Subcutaneous preadipocyte (primary cell): ENCODE results near the gene SLC35B3.

DNA sequence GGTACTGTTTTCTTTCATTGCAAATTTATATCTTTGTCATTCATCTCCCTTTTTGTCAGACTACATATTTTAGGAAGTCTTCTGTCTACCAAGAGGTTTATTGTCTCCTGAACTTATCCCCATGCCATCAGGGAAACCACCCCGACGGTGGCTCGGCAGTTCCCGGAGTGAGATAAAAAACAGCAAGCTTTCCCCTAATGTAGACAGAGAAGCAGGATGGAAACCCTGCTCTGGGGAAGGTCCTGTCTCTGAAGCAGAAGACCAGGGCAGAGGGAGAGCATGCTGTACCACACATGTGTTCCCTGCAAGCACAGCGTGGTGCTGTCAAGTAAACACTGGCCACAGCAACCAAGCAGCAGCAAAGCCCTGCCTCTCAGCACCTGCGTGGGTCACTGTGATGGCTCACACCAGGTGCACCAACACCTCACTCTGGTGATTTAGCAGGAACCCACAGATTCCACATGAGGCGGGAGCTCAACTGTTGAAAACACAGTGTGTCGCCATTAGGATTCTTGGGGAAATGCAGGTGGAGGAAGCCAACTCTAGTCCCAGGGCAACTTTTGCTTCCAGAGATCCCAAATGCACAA, 65.1 kb upstream of the TXNDC5 start:
- CAGE, long polyA plus RNA = no peak

DNA sequence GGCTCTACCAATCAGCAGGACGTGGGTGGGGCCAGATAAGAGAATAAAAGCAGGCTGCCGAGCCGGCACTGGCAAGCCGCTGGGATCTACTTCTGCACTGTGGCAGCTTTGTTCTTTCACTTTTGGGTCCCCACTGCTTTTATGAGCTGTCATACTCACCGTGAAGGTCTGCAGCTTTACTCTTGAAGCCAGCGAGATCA, 62.7 kb upstream of the EEF1E1 start:
- CAGE, long polyA plus RNA = no peak

DNA sequence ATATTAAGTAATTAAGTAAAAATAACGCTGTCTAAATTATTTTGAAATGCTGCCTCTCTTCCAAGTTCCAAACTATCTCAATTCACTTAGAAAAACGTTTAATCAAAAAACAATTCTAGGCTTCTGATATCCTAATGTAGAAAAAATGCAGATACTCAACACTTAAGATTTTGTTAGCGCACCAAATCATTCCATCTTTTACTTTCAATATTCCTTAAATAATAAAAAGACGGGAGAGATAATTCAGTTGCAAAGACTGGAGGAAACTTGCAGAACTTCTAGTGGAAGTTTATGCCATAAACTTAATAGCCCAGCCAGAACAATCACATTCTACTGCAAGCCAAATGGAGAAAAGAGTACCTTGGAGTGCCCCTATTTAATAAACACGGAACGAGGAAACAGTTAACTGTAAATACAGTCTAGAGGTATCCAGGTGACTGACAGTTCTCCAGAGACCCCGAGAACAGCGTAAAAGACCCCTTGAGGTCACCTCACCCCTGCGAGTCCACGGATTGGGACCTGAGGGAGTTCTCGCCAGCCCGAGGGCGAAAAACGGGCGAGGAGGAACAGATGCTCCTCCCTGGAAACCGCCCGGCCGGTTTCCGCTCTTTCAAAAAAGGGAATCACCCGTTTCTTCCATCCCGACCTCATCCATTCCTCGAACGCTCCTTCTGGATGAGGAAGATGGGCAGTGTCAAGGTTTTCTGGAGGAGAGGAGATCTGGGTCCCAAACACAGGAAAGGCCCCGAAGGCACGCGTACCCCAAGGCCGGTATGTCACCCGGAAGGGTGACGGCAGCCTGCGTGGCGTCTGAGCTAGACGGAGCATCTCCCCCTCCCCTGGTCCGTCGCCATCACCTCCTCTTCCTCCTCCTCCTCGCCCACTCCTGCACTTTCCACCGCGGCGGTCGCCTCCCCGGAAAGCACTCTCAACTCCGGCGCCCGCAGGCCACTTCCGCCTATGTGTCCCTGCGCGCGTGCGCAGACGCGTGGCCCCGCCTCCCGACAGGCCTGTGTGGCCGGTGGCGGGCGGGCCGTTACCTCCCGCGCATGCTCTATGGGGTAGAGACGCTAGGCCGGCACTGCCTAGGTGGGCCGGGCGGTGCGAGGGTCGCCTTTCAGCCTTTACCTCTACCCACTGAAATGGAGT, at the start of gene SLC35B3:
TSS of gene SLC35B3 (minus strand) at position 964 of the 1,149 bp plus-strand sequence.
- CAGE, long polyA plus RNA = no peak

GRCh38 chr6:8906681-8907264, 471.4 kb upstream of the SLC35B3 start:
- CAGE, long polyA plus RNA = no peak

- CAGE, long polyA plus RNA = no peak
Measured at GRCh38 chr6:9140158-9140548, 704.8 kb upstream of the SLC35B3 start.

GRCh38 chr6:9467688-9468002, 947.2 kb downstream of the TFAP2A start:
- CAGE, long polyA plus RNA = no peak

DNA sequence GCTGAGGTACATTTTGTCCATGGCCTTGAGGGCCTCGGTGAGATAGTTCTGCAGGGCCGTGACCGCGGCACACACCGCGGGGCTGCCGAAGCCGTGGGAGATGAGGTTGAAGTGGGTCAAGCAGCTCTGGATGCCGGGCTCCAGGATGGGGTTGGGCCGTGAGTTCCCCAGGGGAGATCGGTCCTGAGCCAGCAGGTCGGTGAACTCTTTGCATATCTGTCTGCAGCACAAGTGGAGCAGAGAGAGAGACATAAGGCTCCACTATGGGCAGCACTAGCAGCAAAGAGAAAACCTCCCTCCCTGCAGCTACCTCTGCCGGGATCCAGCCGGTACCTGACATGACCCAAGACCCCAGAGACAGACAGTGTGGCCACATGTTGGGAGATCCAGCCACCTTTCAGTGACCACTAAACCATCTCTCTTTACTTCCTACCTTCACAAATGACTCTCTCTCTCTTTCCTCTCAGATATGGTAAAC, 16.3 kb downstream of the TFAP2A start:
- CAGE, long polyA plus RNA = no peak

- CAGE, long polyA plus RNA = no peak
Measured at GRCh38 chr6:10409016-10410044, 5.5 kb downstream of the TFAP2A start.

DNA sequence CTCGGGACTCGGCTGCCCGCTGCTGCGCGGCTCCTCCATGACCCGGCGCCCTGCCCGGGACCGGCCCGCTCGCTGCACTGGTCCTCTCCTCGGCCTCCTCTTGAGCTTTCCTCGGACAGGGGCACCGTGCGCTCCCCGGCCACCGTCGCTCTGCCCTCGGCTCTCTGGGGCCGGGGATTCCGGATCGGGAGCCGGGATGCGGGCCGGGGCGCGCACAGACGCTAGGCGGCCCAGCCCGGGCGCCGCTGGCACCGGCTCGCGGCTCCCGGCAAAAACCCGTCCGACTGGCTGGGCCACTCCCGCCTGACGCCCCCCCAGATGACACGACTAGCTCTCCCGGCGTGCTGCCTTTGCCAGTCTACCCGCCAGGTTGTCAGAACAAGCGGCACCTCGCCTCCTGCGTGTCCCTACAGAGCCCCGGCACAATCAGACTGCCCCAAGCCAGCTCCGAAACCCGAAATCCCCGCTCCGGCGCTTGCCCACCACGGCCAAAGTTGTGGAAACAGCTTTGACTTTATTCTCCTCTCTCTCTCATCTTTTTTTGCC, 2.1 kb downstream of the TFAP2A start:
- CAGE, long polyA plus RNA = no peak

DNA sequence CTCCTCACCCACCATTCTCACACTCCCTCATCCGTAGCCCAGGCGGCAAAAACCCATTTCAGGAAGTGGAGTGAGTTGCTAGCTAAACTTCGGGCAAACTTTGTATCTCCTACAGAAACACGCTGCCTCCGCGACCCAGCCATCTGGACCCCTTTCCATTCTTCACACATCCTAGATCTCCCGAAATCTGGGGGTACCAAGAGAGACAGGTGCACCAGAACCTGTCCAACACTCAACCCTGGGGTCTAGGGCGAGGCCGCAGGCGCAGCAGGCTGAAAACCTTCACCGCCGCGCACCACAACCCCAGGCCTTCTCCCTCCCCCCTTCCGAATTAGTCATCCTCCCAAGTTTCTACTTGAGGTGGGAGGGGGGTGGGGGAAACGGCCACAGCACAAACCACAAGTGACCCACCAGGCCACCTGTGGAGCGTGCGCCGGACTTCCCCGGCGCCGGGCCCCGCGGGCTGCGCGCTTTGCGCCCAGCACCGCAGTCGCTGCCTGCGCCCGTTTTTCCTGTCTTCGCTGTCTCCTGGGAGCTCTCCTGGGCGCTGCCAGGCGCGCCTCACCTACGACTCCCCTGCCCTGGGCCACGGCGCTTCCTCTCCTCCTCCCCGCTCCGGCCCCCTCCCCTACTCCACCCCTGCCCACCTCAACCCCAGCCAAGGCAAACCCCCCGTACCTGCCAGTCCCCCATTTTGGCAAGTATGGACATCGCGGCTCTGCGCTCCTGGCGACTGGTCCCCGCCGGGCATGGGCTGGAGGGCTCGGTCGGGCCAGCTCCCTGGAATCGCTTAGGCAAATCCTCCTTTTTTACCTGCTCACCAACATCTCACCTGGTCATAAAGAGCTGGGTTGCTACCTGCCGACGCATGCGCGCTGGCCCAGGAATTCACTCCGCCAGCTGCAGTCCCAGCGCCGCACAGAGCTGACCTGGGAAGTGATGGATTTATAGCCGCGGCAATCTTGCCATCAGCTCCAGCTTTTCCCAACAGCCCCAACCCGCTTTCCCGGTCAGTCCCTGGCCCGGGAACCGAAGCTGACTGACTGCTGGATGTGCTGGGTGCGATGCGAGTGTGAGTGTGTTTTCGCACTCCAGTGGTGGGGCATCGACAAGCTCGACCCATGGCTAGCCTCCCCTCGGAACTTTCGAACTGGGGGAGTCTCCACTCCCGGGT, 4.3 kb upstream of the TFAP2A start:
- CAGE, long polyA plus RNA = no peak

GRCh38 chr6:10511401-10512017, 9.6 kb upstream of the GCNT2 start:
- CAGE, long polyA plus RNA = no peak

DNA sequence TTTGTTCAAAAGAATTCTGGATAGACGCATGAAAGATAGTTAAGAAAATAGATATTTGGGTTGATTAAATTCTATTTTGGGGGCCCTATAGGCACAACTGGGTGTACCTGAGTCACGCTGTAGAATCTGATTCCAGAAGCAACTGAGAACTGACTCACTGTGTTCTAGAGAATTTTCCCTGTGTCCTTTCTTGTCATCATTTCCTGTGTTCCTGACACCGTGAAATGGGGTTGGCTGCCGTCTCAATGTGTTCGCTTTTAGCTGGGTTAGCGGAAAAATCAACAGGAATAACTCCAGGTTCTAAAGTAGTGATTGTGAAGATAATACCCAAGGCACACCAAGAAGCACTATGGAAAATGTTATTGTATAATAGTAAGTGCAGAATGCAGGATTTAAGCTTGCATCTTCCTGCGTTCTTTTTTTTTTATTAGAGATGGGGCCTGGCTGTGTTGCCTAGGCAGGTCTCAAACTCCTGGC, 5.0 kb downstream of the GCNT2 start:
- CAGE, long polyA plus RNA = no peak

DNA sequence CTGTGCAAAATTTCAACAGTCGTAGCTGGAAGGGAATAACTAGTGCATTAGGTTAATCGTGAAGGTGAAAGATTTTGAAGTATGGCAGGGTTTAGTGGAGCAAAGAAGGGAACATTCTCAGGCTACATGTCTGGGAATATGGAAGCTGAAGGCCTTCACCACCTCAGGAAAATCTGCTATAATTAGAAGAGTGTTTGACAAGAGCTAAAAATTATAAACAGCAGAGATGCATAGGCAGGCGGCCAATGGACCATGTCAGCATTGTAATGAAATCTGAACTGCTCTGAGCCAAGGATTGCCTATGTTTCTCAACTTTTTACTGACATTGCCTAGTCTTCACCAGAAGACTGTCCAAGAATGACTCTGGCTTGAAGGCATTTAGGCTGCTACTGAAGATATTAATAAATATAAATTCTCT, 84.2 kb downstream of the C6orf52 start:
- CAGE, long polyA plus RNA = no peak

- CAGE, long polyA plus RNA = no peak
Measured at GRCh38 chr6:10695406-10695751, 607 bp downstream of the PAK1IP1 start.

- CAGE, long polyA plus RNA = no peak
Measured at GRCh38 chr6:10837205-10837581, 1.1 kb downstream of the MAK start.

DNA sequence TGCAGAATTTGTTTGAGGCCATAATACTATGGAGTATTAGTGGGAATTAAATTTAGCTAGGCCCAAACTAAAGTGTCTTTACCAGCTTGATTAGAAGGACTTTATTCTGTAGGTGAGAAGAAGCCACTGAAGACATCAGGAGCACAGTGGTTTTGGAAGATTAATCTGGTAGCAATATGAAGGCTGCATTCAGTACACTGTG, 68.3 kb downstream of the ELOVL2 start:
- CAGE, long polyA plus RNA = no peak

GRCh38 chr6:11042946-11044117, 773 bp downstream of the ELOVL2 start:
- CAGE, long polyA plus RNA = no peak

DNA sequence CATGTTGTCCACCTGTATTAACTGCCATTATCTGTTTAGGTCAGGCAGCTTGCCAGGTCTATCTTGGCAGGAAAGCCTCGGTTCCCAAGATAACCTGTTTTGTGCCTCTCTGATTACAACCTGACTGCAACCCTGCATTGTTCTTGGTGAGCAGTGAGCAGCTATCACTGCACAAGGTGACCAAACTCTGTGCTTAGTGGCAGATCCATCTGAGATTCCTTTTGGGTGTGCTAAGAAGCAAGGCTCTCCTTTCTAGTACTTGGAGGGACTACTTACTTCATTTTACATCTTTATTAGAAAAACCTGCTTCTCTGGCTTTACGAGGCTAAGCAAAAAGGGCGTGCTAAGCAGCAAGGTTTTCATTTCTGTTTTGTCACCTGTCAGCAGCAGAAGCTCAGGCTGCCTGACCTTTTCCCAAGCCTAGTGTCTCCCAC, 23.4 kb upstream of the ELOVL2 start:
- CAGE, long polyA plus RNA = no peak

DNA sequence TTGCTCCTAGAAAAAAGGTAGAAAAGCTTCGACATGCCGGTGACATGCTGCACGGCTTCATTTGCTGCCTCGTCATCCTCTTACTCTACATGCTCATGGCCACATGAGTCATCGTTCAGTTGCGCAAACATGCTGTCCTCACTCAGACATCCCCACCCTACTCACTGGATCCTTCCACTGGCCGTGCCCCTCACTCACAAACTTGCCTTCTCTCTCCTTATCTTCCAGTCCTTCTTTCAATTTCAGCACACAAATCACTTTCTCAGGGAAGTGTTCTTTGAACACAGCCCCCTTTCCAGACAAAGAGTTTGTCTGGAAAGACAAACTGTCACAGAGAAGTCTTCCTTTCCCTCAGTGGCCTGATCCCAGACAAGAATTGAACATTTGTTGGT, 32.3 kb upstream of the ERVFRD-1 start:
- CAGE, long polyA plus RNA = no peak

DNA sequence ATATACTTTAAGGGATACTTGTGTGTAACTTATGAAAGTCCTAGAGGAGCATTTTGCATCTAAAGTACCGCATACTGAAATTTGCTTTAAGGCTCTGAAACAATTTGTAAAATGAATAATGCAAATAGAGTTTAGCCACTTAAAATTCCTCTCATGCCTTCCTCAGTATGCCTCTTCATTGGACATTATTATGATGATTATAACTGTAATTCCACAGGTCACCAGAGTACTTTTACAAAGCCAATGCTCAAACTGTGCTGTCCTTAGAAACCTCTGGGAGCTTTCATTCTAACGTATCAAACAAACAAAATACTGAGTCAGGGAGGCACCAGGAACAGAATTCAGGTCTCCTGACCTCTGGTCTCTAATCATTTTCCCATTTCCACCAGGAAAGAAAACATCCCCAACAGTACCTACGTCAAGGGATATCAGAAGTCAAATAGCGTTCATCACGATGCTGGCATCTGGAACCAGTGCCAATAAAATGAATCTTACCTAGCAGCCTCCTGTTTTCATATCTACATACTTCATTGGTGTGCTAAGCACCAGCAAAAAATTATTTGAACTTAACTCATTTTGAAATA, 38.1 kb downstream of the NEDD9 start:
- CAGE, long polyA plus RNA = no peak